ENCODE data around the genes FHIP2A and SLC18A2.

GRCh38 chr10:114260869-114261418 is 21.9 kb downstream of the VWA2 start:
- PRO-cap: no peak
- RAMPAGE, long total RNA: no peak
- RRBS: no CpG with 5 or more reads among the region's 2 CpGs

DNA sequence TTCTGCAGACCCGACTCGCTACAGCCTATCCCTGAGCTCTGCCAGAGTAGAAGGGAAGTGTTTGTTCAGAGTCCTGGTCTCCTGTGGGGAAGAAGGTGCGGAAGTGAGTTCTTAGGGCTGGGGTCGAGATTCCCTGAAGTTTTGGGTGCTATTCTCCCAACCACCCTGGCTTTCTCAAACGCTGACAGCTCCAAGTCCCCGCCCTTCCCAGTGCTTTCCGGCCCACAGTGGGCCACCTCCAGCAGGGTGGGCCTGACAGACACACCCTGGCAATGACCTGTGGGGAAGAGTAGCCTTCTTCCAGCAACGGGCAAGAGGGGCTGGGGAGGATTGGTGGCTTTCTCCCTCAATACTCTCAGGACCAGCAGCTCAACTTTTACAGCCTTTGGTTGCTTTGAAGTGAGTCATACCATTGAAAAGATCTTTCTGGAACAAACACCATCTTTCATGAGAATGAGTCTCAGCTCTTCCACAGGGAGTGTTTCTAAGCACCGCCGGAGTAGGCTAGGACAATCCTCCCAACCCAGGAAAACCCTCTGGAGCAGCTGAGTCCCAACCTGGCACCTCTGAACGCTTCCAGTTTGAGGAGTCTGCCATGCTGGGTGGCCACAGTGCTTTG is 23.2 kb upstream of the AFAP1L2 start:
- PRO-cap: no peak
- RAMPAGE, long total RNA: no peak
- RRBS: no CpG with 5 or more reads among the region's 11 CpGs

DNA sequence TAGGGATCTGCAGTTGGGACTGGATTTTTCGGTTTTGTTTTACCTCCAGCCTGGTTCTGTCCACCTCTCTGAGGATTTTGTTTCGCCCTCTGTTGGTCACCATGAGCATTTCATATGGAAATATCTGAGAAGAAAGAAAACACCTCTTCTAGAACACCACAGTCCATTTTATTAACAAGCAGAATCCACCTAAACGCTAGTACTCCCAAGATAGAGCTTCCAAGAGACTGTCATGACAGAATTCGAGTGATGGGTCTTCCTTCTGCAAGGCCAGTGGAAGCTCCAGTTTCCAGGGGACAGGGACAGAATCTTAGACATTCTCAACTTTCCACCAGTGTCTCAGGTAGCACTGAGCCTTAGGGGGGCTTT is 33.5 kb upstream of the AFAP1L2 start:
- PRO-cap: no peak
- RAMPAGE, long total RNA: no peak
- RRBS: no CpG with 5 or more reads among the region's 4 CpGs

DNA sequence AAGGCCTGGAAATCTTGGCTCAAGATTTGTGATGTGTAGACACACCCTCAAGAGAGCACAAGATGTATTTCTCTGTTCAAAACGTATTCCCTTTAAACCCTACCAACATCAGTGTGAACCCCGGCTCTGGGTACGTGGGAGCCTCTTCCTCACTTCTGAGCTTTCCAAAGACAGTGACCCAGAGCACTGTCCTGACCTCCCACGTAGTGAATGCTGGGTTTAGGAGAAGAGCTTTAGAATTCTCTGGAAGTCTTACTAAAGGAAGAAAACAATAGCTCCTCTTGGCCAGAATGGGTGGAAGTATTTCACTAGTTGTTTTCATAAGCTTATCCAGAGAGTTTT is 81.5 kb upstream of the AFAP1L2 start:
- PRO-cap: no peak
- RAMPAGE, long total RNA: no peak
- RRBS: no CpG with 5 or more reads among the region's 4 CpGs

DNA sequence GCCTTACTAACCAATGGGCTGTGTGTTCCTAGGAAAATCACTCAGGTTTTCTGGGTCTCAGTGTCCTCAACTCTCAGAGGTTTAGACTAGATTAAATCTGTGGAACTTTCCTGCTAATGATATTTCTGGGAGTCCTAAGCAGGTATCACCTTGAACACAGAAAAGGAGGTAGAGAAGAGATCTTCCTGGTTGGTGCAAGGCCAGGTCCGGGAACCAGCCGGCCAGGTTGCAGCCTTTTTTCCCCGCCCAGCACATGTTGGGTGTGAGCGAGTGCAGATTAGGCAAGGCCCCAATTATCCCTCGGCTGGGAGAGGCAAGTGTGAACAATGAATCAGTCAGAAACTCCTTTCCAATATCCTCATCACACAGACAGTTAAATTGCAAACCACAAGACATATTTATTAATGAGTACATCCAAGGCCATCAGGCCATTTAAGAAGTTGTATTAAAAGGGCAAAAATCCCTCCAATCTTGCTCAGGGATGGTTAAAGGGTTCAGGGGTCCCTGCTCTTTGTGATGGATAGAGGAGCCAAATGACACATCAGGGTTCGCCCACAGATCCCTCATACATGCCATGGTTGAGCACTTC is 115.0 kb upstream of the AFAP1L2 start:
- PRO-cap: no peak
- RAMPAGE, long total RNA: no peak
- RRBS: no CpG with 5 or more reads among the region's 6 CpGs

GRCh38 chr10:114526137-114527493 is 122.3 kb upstream of the AFAP1L2 start:
- PRO-cap: no peak
- RAMPAGE, long total RNA: no peak
- RRBS: no CpG with 5 or more reads among the region's 30 CpGs

- PRO-cap: no peak
- RAMPAGE, long total RNA: no peak
- RRBS: no CpG with 5 or more reads among the region's 13 CpGs
These were observed 116.5 kb downstream of the ABLIM1 start for GRCh38 chr10:114541382-114542083.

- PRO-cap: no peak
- RAMPAGE, long total RNA: no peak
- RRBS: no CpG with 5 or more reads among the region's 14 CpGs
These were observed 113.1 kb downstream of the ABLIM1 start for GRCh38 chr10:114544916-114545436.

DNA sequence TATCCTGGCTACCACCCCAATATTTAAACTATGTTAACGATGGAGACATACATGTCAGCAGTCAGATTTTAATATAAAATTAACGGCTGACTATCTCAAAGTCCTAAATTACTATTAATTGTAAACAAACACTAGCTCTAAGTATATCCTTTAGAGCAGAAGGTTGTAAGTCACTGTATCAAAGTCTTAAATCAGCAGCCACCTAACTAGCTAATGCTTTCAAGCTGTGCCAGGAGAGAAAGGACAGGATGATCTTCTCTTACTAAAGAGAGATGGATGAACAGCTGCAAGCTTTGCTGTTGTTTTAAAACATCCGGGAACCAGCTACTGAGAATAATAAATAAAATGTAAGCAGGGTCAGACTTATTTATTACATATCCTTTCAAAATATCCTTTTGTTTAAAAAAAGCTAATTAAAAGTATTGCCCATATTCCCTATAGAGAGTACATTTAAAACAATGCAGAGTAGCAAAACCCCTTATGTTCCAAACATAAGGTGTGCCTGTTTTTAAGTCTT is 24.1 kb upstream of the ABLIM1 start:
- PRO-cap: no peak
- RAMPAGE, long total RNA: no peak
- RRBS: no CpG with 5 or more reads among the region's 3 CpGs

GRCh38 chr10:114684926-114685239 is 26.8 kb upstream of the ABLIM1 start:
- PRO-cap: unidirectional peak, minus-strand start at chr10:114685003
- RAMPAGE, long total RNA: no peak
- RRBS: 30% methylated on average over 2 of the region's 5 CpGs

DNA sequence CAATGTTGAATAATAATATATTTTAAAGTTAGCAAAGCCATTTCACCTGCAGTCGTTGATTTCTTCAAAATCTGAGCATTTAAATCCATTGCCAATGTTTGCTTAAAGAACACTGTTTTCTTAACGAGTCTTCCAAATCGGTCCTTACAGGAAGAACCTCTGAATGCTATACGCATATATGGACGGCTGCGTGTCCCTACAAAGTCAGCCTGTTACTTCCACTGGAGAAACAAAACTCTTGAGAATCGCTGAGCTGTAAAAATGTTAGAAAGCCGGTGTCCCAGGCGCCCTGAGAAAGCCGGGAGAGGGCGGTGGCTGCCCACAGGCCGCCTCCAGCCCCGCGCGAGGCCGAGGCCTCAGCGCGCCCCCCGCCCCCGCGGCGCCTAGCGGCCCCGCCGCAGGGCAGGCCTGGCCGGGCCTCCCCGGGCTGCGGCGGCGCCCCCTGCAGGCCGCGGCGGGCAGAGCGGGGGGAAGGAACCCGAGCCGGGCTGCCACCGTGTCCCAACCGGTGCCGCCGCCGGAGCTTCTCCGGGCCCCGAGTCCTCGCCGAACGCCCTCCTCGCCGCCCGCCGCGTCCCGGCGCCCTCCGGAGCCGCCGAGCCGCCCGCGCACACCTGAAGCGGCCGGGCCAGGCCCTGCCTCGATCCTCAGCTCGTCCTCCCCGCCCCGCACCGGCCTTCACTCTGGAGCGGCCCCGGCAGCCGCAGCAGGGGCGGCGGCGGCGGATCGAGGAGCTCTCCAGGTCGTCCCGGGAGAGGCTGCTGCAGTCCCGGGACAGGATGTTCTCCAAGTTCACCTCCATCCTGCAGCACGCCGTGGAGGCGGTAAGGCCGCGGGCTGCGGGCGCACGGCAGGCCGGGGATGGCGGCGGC is at the start of gene FHIP2A:
Gene FHIP2A (plus strand): TSS at position 481 of the 872 bp plus-strand sequence.
- PRO-cap: bidirectional peak, plus-strand start at position 461 of the sequence, minus-strand start at position 361 of the sequence
- RAMPAGE, long total RNA: no peak
- RRBS: 1% methylated on average over 54 of the region's 88 CpGs

DNA sequence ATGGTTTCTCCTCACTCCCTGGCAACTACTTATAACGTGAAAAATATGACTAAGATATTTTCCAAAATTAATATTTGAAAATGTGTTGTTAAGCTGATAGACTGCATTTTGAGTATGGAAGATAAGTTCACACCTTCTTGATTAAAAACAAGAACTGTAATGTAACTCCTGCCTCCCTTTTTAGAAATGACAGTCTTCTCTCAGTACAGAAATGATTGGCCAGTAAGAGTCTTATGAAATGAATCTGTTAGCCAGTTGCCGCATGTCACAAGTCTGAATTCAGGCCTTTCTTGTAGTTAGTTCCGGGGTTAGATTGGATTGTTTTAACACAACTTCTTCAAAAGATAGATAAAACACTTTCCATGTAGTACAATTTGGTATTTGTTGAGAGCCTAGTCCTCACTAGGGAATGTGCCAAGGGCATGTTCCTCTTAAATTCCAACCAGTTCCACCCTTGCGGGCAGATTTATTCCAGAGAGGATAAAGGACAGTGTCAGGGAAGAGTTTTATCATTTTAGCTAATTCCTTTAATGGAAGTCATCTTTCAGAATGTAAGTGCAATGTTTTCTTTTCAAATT is 3.9 kb downstream of the FHIP2A start:
- PRO-cap: no peak
- RAMPAGE, long total RNA: no peak
- RRBS: no CpG with 5 or more reads among the region's 4 CpGs

GRCh38 chr10:114830589-114831419 is 9.2 kb downstream of the FHIP2A start:
- PRO-cap: no peak
- RAMPAGE, long total RNA: no peak
- RRBS: no CpG with 5 or more reads among the region's 3 CpGs

DNA sequence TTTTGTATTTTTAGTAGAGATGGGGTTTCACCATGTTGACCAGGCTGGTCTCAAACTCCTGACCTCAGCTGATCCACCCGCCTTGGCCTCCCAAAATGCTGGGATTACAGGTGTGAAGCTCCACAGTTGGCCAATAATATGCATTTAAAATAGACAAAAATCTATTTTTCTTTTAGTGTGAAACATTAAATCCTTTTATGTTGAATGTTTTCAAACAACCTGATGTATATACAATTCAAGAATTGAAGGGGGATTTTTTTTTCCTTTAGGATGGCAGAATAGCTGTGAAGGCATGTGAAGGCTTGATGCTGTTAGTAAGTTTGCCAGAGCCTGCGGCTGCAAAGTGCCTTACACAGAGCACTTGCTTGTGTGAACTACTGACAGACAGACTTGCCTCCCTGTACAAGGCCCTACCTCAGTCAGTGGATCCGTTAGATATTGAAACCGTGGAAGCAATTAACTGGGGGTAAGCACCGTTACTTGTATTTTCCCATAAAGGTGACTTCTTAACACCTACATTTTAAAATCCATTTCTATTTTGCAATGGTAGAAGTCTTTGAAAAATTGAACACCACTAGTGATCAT is 22.0 kb downstream of the FHIP2A start:
- PRO-cap: no peak
- RAMPAGE, long total RNA: no peak
- RRBS: no CpG with 5 or more reads among the region's 5 CpGs

DNA sequence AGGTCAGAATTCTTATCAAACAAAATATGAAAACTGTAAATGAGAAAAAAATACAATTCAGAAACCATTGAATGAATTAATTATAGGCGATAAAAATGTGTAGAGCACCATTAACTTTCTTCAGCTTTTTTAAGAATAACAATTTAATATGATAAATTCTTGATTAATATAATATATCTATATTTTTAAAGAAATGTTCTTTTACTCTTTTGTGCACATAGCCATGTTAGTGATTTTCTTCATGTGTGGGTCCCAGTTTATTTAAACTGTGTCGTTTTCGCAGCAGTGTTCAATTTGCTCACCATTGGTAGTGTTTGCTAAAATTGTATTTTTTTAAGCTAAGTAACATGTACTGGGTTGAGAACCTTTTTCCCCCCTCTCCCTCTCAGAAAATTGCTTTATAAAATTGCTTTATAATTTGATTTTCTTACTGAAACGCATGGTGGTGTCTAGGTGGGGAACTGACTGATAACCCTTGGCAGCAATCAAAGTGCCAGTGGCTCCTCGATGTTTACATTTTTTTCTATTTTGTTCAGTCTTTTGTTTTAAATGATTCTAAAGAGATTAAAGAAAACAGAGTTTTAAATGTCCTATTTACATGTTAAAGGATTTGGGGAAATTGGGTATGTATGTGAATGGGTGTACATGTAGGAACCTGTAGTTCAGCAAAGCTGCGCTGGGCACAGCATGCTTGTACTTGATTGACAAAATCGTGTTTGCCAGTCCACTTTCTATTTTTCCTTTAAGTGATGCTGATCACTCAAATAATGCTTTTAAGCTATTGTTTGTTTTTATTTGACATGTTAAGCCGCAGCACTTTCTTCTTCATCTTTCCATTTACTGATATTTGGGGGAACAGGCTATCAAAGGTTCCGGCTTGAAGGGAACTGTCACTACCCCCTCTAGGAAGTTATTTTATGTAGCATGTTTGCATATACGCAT is 40.7 kb downstream of the FHIP2A start:
- PRO-cap: no peak
- RAMPAGE, long total RNA: no peak
- RRBS: no CpG with 5 or more reads among the region's 10 CpGs

DNA sequence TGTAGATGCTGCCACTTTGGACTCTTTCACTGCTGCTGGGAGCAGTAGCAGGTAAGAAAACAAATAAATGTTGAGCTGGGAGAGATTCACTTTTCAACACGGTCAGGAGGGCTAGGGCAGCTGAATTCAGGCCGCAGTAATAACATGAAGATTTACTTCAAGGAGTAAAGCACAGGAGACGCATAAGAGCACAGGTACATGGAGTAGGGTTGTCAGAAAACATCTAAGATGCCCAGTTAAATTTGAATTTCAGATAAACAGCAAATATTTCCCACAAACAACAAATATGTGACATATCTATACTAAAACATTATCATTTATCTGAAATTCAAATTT is 325 bp downstream of the PNLIP start:
- PRO-cap: no peak
- RAMPAGE, long total RNA: no peak
- RRBS: no CpG with 5 or more reads among the region's 3 CpGs

- PRO-cap: no peak
- RAMPAGE, long total RNA: no peak
- RRBS: no CpG with 5 or more reads among the region's 10 CpGs
These were observed 22.5 kb upstream of the C10orf82 start for GRCh38 chr10:116692145-116692765.

DNA sequence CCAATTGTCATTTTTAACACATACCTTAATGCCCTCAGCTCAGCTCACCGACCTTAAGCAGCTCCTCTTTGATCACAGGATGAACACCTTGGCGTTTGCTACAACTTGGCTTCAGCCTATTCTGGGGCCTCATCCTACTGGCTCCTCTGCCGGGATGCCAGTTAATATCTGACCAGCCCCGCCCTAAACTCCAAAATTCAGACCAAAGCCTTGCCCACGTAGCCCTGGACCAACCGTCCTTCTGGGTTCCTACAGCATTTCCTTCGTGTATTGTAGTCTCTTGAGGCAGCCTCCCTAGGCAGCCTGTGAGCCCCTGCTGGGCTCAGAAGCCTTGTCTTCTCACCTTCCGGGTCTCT is 746 bp downstream of the ENO4 start:
- PRO-cap: no peak
- RAMPAGE, long total RNA: no peak
- RRBS: no CpG with 5 or more reads among the region's 8 CpGs

GRCh38 chr10:116947057-116947497 is 57.9 kb downstream of the SHTN1 start:
- PRO-cap: no peak
- RAMPAGE, long total RNA: no peak
- RRBS: no CpG with 5 or more reads among the region's 3 CpGs

DNA sequence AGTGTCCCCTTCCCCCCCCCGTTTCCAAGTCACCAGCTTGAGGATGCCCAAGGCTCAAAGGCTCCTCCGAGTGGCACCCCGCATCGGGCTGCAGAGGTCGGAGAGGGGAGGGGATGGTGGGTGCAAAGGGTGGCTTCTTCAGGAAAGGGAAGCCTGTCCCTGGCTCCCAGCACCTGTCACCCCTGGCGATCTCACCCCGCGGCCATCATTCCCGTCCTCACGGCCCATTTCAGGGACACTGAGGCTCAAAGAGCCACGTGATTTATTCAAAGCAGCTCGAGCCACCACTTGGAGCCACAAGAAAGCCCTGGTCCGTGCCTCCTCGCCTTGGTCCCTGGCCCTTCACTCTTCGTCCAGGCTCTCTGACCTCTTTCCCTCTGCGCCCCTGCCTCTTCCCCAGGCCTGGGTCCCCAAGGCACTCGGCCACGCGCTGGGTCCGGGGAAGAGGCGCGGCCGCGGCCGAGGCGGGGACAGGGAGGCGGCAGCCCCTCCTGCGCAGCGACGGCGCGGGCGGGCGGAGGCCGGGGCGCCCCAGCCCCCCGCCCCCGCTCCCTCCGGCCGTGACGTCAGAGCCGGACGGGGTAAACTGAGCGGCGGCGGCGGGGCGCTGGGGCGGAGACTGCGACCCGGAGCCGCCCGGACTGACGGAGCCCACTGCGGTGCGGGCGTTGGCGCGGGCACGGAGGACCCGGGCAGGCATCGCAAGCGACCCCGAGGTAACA is at the start of gene SLC18A2:
Gene SLC18A2 (plus strand): TSS at position 610 of the 722 bp plus-strand sequence.
- PRO-cap: no peak
- RAMPAGE, long total RNA: no peak
- RRBS: 5% methylated on average over 37 of the region's 64 CpGs

Measured in lung (tissue), 4 donors.